Omental fat pad (tissue), 4 donors: ENCODE measurements around the genes GRK2, SSH3, CLCF1 and GPR152.

GRCh38 chr11:67052675-67053389, 3.8 kb upstream of the RHOD start:
- PRO-cap = no peak
- RAMPAGE, long total RNA, 4 experiments = no peak in any of the 4 experiments

DNA sequence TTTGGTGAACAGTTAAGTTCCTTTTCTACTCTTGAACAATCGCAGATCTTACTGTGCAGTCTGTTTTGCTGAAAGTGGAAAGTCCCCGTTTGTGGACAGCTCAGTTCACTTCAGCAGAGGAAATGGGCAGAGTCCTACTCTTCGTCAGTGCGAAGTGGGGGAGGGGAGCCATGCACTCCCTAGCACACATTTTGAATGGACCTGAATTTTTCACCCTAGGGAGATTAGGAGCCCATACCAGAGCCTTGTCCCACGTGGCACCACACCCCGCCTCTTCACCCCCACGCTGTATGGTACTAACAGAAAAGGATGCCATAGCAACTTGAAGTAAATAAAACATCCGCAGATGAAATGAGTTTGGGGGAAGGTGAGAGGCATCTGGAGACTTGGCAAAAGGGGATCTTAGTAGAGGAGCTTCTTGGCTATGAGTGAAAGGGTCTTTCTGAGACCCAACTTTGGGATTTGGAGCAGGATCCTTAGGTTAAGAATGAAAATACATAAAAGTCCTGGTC, 25.2 kb upstream of the GRK2 start:
- PRO-cap = no peak
- RAMPAGE, long total RNA, 4 experiments = start-site peak on the minus strand in 1 of 4 experiments, centred at position 200 of the sequence, 5 reads per replicate

- PRO-cap = no peak
- RAMPAGE, long total RNA, 4 experiments = no peak in any of the 4 experiments
These were observed at the start of gene GRK2 for GRCh38 chr11:67266021-67266871. GRK2 (plus strand) TSS chr11:67266473.

DNA sequence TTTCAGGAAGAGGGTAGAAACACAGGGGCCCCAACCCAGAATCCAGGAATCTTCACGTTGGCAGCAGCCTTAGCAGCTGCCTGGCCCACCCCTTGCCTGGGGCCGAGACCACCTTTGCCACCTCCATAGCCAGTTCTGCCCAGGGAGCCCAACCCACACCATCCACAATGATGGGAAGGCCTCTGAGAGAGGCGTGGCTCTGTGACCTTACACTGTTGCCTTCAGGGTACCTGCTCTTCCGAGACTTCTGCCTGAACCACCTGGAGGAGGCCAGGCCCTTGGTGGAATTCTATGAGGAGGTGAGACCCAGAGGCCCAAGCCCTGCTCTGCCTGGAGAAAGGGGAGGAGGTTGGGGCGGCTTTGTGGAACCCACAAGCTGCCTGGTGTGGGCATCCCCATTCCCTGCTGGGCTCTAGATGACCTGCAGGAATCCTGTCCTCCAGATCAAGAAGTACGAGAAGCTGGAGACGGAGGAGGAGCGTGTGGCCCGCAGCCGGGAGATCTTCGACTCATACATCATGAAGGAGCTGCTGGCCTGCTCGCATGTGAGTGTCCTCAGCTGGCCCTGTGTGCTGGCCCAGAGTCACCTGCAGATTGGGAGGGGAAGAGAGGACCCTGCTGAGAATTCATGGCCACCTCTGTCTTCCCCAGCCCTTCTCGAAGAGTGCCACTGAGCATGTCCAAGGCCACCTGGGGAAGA, 10.0 kb upstream of the ANKRD13D start:
- PRO-cap = no peak
- RAMPAGE, long total RNA, 4 experiments = no peak in any of the 4 experiments

DNA sequence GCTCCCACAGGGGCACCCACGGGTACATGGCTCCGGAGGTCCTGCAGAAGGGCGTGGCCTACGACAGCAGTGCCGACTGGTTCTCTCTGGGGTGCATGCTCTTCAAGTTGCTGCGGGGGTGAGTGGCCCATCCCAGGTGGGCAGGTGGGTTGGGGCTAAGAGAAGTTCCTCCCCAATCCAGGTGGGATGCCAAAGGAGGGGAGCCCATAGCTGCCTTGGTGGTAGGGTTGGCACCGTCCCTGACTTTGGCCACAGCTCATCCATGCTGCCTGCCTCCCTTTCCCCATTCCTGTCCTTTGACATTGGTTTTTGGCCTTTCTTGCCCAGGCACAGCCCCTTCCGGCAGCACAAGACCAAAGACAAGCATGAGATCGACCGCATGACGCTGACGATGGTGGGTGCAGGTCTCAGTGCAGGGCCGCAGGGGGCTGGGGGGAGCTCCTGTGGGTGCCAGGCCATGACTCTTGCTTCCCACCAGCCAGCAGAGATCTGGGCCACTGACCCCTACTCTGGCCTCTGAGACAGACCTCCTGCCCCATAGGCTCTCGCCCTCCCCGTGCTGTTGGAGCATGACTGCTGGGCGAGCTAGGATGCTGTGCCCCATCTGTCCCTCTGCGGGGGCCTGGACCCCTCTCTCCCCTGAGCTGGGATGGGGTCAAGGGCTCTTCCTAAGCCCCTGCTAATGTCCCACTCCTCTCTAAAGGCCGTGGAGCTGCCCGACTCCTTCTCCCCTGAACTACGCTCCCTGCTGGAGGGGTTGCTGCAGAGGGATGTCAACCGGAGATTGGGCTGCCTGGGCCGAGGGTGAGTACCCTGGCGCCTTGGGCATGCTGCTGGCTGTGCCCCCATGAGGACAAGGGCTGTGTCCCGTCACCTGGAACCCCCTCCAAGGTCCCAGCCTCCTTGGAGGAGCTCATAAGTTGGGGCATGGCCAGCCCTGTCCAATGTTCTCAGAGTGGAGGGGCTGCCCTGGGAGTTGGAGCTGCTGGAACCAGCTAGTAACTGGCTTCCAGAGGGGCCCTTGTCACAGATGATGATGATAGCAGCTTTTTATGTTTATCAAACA, 6.3 kb upstream of the ANKRD13D start:
- PRO-cap = no peak
- RAMPAGE, long total RNA, 4 experiments = no peak in any of the 4 experiments

DNA sequence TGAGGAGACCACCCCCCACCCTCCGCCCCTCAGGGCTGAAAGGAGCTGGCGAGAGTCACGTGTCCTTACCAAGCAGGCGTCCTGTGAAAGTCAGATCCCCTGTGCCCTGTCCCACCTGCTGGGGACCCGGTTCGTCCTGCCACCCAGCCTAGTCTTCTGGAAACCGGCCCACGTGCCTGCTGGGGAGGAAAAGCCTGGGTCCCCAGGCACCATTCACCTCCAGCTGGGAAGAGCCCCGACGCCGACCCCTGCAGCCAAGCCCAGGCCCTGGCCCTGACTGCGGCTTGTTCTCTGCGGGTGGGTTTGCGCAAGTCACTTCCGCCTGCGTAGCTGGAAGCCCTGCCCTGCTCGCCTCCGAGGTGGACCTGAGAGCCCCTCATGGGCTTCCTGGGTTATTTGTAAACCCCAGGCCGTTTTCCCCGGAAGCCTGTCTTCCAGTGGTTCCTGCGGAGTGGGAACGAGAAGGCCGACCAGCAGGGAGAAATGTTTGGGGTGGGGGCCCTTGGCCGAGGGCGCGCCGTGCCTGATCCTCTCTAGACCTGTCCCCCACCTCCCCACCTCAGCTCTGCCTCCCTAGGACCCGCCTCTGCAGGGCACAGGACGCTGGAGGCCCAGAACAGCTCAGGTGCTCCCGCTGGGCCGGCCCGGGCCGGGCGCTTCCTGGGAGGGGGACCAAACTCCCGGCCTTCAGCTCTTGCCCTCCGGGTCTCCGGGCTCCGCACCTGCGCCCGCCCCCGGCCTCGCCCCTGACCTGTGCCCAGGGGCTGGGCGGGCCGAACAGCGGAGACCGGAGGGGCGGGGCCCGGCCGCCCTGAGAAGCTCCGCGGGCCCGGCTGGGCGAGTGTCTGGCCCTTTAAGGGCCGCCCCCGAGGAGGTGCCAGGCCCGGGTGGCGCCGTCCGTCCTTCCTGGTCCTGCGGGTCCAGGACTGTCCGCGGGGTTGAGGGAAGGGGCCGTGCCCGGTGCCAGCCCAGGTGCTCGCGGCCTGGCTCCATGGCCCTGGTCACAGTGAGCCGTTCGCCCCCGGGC, at the start of gene SSH3:
Gene SSH3 (plus strand): TSS at position 896 of the 1,027 bp plus-strand sequence.
- PRO-cap = no peak
- RAMPAGE, long total RNA, 4 experiments = start-site peak on the plus strand in 2 of 4 experiments, centred at positions 911 to 920 of the sequence, 156 to 158 reads per replicate

GRCh38 chr11:67317990-67318373, 14.7 kb downstream of the SSH3 start:
- PRO-cap = no peak
- RAMPAGE, long total RNA, 4 experiments = start-site peak on the minus strand in 1 of 4 experiments, at chr11:67317775-67318689 at its widest, 5 reads per replicate

DNA sequence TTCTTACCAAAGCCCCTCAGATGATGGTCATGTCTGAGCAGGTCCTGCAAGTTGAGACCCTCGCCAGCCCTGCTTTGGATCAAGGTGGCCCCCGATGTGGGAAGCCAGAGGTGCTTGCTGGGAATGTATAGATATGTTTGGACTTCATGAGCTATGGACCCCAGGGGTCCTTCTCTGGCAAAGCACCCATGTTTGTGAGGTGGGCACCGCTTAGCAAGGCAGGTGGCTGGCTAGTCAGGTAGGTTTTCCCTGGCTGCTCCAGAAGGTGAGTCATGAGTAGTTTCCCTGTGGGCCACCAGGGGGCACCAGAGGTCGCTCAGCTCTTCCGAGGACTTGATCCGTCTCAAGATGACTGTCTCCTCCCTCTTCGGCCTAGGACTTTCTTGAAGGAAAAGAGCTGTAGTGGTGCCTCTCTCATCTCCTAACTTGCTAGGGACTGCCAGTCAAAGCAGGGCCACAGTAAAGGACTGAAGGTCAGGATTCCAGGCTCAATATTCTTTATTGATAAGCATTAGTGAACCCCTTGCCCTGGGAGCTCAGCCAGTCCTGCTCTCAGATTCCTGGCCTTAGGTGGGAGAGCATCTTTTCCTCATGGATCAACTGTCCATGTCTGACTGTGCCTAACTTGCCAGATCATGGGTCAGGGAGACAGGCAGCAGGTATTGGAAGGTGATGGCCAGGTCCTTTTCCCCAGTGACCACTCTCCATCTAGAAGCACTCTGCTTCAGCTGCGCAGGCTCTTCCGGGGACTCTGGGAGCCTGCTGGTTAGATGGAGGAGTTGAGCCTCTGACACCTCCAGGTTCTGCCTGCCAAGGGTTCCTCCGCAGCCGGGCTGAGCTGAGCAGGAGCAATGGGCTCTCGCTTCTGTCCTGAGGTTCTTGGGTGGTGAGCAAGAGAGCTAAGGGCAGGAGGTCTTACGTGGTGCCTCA, 2.0 kb downstream of the POLD4 start:
- PRO-cap = no peak
- RAMPAGE, long total RNA, 4 experiments = no peak in any of the 4 experiments

GRCh38 chr11:67373389-67374376, at the start of gene CLCF1:
CLCF1 (minus strand) TSS chr11:67373598.
- PRO-cap = no peak
- RAMPAGE, long total RNA, 4 experiments = start-site peak on the minus strand in 3 of 4 experiments, at chr11:67373595-67373678 at its widest, 32 to 768 reads per replicate

DNA sequence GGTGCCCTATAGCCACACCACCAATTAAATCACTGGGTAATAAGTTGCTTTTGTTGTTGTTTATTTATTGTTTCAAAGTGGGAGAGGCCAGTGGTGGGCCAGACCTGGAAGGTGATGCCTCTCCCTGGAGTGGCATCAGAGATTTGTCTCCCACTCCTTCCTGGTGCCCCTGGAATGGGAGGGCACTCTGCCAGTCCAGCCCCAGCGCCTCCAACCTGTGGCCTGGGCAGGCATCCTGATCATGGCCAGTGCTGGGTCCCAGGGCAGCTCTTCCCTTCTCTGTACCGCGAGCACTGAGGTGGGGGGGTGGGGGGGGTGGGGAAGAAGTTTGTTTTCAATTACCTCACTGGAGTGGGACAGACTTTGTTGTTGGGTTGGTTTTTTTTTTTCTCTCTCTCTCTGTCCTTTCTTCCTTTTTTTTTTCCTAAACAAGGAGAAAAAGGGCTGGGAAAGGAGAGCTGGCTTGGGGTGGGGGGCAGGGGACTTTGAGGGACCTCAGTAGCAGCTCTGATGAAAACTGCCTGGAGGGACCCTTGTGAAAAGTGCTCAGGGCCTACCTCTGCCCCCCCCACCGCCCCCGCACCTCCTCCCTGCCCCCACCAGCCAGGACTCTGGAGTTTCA, 1.6 kb upstream of the CLCF1 start:
- PRO-cap = no peak
- RAMPAGE, long total RNA, 4 experiments = no peak in any of the 4 experiments

GRCh38 chr11:67415913-67416309, 433 bp downstream of the CARNS1 start:
- PRO-cap = no peak
- RAMPAGE, long total RNA, 4 experiments = start-site peak on the plus strand in 1 of 4 experiments, at chr11:67415952-67416191 at its widest, 15 reads per replicate

GRCh38 chr11:67416310-67417482, 1.2 kb downstream of the CARNS1 start:
- PRO-cap = no peak
- RAMPAGE, long total RNA, 4 experiments = start-site peak on the plus strand in 1 of 4 experiments, at chr11:67416728-67416975 at its widest, 18 reads per replicate

GRCh38 chr11:67418225-67419561, 3.2 kb downstream of the CARNS1 start:
- PRO-cap = no peak
- RAMPAGE, long total RNA, 4 experiments = no peak in any of the 4 experiments

DNA sequence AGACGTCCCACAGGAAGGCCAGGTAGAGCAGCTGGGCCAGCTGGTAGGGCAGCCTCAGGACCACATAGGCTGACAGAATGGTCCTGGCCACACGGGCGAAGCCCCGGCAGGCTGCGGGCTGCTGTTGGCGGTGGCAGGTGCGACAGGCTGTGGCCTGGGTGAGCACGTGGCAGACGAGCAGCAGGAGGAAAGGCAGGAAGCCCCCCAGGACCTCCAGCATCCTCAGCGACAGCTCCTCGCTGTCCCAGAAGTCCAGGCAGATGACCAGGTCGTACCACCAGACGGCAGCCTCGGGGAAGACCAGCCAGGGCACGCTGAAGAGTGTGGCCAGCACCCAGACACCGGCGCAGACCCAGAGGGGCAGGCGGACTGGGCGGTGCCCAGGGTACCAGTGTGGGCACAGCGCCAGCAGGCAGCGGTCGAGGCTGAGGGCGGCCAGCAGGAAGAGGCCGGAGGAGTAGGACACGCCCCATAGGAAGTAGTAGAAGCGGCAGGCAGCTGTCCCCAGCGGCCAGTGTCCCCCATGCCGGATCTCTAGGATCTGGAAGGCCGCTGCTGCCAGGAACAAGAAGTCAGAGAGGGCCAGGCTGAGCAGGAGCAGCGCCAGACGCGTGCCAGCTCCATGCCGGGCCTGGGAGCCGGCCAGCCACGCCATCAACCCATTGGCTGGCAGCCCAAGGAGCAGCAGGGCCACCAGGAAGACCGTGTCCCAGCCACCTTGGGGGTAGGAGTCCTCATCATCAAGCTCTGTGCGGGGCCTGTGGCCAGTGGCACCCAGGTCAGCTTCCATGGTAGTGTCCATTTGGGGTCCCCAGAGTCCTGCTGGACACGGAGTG, at the start of gene GPR152:
Gene GPR152 (minus strand): TSS at position 807 of the 836 bp plus-strand sequence.
- PRO-cap = no peak
- RAMPAGE, long total RNA, 4 experiments = start-site peak on the plus strand in 2 of 4 experiments, centred at positions 508 to 511 of the sequence, 6 reads per replicate

DNA sequence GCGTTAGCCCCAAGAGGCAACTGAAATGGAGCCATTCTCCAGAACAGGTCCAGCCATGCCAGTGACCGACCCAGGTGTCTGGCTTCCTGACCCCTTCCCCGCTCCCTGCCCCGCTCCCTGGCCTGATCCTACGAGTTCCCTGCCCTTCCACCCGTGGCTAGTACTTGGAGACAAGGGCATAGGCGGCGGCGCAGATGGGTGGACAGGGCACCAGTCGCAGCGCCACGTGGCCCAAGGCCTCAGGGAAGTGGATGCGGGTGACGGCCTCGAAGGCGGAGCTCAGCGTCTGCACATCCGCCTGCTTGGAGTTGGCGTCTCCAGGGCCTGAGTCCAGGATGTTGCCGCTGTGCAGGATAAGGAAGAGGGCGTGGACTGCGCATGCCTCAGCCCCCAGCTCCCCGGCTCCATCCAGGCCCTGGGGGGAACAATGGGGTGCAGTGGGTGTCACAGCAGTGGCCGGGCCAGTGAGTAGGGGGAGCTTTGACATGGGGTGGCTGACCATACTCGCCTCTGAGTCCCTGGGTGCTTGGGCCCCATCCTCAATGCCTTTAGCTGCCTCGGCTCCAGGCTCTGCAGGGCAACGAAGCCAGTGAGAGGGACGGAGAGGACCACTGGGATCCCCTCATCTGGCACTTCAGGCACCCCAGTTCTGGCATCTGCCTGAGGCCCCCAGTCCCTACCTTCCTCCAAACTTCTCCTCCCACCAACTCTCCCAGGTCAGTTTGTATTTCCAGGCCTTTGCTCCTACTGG, 6.6 kb downstream of the PITPNM1 start:
- PRO-cap = no peak
- RAMPAGE, long total RNA, 4 experiments = no peak in any of the 4 experiments

DNA sequence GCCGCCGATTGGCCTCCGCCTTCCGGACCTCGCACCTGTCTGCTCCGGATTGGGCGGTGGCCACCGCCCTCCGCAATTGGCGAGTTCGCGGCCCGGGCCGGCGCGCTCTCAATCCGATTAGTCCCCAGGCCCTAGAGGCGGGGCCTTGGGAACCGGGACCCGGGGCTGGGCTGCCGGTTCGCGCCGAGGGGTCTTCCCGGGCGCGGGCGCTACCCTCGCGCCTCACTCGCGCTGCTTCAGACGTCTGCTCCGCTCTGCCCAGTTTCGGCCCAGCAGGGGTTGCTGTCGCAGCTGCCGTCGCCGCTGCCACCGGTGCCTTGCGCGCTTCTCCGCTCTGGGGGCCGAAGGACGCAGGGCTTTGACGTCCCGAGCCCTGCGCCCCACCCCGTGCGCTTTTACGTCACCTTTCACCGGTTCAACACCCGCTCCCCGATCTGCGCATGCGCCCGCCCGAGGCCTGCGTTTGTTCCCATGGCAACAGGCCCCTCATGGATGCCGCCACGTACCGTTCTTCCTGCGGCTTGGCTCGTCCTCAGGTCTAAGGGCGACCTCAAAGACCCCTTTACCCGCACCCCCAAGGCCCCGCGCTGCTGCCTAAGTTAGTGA, 448 bp upstream of the CDK2AP2 start:
- PRO-cap = bidirectional peak, plus-strand start at position 148 of the sequence, minus-strand start outside the sequence; unidirectional peak, minus-strand start at position 336 of the sequence
- RAMPAGE, long total RNA, 4 experiments = start-site peak on the minus strand in 2 of 4 experiments, centred at positions 346 to 348 of the sequence, 34 to 46 reads per replicate

DNA sequence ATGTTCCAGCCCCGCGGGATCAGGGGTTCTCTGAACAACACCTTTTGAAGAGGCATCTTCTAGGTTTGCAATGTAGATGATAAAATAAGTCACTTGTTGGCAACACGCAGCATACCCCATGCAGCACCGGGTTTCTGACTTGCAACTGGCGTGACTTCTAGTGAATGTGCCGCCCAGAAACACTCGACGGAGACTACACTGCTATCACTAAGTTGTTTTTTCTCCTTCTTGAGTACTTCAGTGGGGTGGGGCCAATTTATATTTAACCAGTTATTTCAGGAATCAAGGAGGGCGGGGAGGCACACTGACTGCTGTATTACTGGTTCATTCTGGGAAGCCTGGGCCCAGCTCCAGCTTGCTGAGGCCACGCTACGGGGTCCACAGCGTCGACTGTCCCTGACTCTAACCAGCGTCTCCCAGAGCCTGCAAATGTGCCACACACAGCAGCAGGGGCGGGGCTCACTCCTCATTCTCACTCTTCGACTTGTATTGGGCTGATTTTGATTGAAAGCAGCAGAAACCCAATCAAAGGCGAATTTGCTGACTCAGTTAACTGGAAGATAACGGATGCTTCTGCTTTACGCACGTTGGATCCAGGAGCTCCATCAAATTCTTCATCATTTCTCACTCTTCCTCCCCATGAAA, 25.1 kb upstream of the GSTP1 start:
- PRO-cap = no peak
- RAMPAGE, long total RNA, 4 experiments = no peak in any of the 4 experiments

- PRO-cap = no peak
- RAMPAGE, long total RNA, 4 experiments = no peak in any of the 4 experiments
These were observed 1.2 kb downstream of the GSTP1 start for GRCh38 chr11:67584599-67585508.

DNA sequence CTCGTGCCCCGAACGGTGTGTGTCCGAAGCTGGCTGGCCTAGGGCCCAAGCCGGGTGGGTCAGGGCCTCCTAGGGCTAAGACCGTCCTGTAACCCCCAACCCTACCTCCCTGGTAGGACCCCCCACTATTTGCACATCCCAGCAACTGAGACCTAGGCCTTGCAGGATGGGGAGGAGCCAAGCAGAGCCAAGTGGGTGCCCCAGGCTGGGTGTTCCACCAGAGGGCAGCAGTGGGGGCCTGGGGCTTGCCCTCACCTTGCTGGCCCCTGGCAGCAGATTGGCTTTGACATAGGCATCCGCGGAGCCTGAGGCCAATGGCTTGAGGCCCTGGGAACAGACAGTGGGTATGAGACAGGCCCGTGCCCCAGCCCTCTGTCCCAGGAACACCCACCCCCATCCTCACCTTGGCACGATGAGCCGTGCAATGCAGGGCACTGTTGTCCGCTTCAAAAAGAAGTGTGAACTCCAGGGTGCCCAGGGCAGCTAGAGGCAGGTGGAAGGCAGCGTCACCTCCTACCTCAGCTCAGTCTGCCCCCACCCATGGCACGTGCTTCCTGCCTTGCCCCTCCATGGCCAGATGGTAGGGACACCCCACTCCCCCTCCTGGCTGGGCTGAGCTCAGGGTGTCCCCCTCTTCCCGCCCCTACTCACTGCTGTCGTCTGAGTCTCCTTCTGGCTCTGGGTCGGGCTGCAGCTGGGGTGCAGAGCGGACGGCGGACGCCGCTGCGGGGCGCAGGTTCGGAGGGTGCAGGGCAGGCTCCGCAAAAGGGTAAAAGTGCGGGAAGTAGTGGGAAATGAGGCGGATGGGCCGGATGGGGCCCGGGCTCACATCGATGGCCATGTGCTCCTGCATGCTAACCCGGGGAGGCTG, 8.9 kb downstream of the NDUFV1 start:
- PRO-cap = no peak
- RAMPAGE, long total RNA, 4 experiments = no peak in any of the 4 experiments

GRCh38 chr11:67633501-67634010, 3.8 kb upstream of the NUDT8 start:
- PRO-cap = no peak
- RAMPAGE, long total RNA, 4 experiments = no peak in any of the 4 experiments